ENCODE results near the gene SLC22A31.

DNA sequence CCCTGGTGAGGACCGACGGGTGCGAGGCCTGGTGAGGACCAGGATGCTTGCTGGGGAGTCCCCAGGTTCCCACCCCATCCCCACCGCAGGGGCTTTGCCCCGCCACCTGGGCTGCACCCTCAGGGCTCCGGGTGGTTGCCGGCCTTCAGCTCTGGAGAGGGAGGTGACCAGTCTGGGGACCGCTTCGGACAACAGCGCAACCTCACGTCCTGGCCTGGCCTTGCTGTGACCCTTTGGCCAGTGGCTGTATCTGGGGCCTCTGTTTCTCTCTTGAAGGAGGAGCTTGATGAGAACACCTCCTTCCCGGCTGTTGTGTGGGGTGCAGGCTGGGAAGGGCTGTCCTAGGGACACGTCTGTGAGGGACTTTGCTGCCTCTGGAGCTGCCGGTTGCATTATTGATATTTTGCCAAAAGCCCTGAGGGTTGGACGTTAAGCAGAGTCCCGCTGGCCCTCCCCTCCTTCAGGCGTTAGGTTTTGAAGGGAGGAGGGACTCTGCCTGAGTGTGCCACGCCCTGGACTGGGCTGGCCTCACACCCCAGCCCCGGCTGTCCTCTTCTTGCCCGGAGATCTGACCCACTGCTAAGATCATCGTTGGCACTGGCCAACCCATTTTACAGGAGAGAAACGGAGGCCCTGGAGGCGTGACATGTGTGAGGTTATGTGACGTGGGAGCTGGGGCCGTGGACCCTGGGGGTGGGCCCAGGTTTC, 8.3 kb downstream of the ZFPM1 start:
- PRO-cap = no peak
CAGE:
- cytosol, long polyA plus RNA = no peak
- long polyA plus RNA = no peak
- nucleus, long polyA plus RNA = no peak

GRCh38 chr16:88467777-88468003, 14.6 kb downstream of the ZFPM1 start:
- PRO-cap = no peak
CAGE:
- cytosol, long polyA plus RNA = no peak
- long polyA plus RNA = no peak
- nucleus, long polyA plus RNA = no peak

DNA sequence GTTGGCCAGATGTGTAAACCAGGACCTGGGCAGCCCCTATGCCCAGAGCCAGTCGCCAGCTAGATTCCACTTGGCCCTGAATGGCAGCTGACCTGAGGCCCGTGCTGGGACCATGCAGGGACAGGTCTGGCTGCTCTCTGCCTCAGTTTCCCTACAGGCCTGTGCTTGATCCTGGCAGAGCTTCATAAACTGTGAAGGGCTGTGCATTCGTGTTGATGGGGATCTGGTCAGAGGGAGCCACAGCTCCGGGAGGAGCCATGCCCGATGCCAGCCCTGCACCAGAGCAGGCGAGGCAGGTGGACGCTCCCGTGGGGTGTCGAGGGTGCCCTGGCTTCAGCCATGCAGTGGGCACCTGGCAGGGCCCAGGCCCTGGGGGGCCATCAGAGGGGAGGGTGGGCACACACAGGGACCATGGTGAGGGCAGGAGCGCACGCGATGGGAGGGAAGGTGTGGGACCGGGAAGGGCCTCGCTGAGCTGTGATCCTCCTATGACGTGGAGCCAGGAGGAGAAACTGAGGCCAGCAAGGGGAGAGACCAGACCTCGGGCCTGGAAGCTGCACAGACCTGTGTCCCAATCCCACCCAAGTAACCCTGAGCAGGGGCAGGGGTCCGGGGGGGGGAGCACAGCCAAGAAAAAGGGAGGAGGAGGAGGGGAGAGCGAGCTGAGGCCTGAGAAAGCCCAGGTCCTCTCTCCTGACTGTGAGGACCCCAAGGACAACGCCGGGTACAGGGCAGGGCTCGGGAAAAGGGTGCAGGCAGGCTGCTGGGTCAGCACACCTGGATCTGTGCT, 22.0 kb downstream of the ZFPM1 start:
- PRO-cap = no peak
CAGE:
- cytosol, long polyA plus RNA = no peak
- long polyA plus RNA = no peak
- nucleus, long polyA plus RNA = no peak

GRCh38 chr16:88508436-88508972, 55.4 kb downstream of the ZFPM1 start:
- PRO-cap = no peak
CAGE:
- cytosol, long polyA plus RNA = no peak
- long polyA plus RNA = no peak
- nucleus, long polyA plus RNA = no peak

- PRO-cap = no peak
CAGE:
- cytosol, long polyA plus RNA = no peak
- long polyA plus RNA = no peak
- nucleus, long polyA plus RNA = no peak
These were observed 33.4 kb upstream of the ZC3H18 start for GRCh38 chr16:88536722-88537270.

DNA sequence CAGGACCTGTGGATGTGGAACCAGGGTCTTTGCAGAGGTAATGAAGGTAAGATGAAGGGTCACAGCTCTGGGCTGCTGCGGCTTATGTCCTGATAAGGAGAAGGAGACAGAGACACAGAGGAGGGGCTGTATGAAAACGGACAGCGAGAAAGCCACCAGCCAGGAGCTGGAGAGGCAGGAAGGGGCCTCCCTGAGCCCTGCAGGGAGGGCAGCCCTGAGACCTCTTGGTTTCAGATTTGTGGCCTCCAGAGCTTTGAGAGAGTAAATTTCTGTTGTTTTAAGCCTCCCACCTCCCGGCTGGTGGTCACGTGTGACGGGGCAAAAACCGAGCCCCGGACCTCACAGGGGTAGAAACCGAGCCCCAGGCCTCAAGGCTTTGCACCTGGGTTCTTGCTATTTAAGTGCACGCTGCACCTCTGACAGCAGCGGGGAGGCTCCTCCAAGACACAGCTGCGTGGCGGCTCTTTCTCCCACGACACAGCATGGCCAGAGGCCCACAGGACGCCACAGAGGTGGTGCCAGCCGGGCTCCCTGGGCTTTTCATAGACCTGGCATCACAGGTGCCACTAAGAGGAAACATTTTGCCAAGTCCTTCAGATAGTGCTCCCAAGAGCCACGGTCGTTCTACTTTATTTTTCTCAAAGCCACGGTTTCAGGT, 17.4 kb upstream of the ZC3H18 start:
- PRO-cap = no peak
CAGE:
- cytosol, long polyA plus RNA = no peak
- long polyA plus RNA = no peak
- nucleus, long polyA plus RNA = no peak

DNA sequence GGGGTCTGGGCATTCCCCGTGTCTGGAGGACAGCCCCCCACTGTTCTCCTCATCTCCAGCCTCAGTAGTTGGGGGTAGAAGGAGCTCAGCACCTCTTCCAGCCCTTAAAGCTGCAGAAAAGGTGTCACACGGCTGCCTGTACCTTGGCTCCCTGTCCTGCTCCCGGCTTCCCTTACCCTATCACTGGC, 1.7 kb downstream of the IL17C start:
- PRO-cap = no peak
CAGE:
- cytosol, long polyA plus RNA = no peak
- long polyA plus RNA = no peak
- nucleus, long polyA plus RNA = no peak

GRCh38 chr16:88641924-88642582, 3.7 kb downstream of the IL17C start:
- PRO-cap = no peak
CAGE:
- cytosol, long polyA plus RNA = no peak
- long polyA plus RNA = no peak
- nucleus, long polyA plus RNA = no peak

GRCh38 chr16:88724745-88725231, 18.5 kb downstream of the CTU2 start:
- PRO-cap = no peak
CAGE:
- cytosol, long polyA plus RNA = no peak
- long polyA plus RNA = no peak
- nucleus, long polyA plus RNA = no peak

DNA sequence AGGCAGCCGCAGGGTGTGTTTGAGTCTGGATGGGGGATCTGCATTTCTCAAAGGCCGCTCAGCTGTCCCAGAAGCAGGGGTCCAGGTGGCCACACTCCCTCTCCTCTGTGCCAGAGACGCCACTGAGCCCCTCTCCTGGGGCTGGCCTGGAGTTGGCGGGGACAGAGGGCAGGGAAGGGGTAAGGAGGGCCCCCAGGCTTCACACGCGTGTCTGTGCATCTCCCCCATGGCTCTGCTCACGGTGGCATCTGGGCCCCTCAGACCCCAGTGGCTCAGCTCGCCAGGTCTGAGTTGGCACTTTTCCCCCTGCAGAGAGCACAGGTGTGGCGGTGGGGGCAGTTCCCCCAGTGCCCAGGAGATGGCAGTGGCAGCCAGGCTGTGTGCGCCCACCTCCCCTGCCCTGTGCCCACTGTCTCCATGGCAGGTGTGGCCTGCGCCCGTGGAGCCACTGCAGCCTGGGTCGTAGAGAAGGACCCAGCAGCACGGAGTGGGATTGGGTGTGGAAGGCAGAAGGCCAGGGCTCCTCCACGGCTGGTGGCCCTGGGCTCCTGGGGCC, 4.2 kb upstream of the APRT start:
- PRO-cap = no peak
CAGE:
- cytosol, long polyA plus RNA = no peak
- long polyA plus RNA = no peak
- nucleus, long polyA plus RNA = no peak

DNA sequence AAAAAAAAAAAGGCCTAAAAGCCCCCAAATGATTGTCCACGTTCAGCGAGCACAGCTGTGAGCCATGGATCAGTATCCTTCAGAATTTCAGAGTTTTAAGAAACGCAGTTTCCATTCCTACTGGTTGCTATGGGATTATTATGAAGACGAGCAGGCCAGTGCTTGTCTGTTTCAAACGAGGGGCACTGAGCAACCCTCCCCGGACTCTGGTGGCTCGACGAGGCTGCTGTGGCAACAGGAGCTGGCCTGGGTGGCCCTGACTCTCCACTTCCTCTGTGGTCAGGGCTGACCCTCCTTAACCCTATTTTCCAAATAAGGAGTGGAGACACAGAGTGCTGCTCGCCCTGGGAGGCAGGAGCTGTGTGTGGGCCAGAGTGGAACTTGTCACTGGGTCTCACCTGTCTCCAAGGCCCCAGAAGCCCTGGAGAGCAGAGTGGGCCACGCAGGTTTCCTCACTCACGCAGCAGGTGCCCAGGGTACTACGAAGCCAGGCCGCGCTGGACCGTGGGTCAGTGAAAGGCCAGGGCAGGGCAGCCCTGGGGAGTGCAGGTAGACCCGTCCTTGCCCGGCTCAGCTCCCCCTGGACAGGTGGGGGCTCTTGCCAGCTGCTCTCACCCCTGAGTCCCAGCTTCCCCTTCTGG, 3.4 kb downstream of the GALNS start:
- PRO-cap = no peak
CAGE:
- cytosol, long polyA plus RNA = no peak
- long polyA plus RNA = no peak
- nucleus, long polyA plus RNA = no peak

GRCh38 chr16:89052848-89053283, 40.8 kb upstream of the ACSF3 start:
- PRO-cap = no peak
CAGE:
- cytosol, long polyA plus RNA = no peak
- long polyA plus RNA = no peak
- nucleus, long polyA plus RNA = no peak

DNA sequence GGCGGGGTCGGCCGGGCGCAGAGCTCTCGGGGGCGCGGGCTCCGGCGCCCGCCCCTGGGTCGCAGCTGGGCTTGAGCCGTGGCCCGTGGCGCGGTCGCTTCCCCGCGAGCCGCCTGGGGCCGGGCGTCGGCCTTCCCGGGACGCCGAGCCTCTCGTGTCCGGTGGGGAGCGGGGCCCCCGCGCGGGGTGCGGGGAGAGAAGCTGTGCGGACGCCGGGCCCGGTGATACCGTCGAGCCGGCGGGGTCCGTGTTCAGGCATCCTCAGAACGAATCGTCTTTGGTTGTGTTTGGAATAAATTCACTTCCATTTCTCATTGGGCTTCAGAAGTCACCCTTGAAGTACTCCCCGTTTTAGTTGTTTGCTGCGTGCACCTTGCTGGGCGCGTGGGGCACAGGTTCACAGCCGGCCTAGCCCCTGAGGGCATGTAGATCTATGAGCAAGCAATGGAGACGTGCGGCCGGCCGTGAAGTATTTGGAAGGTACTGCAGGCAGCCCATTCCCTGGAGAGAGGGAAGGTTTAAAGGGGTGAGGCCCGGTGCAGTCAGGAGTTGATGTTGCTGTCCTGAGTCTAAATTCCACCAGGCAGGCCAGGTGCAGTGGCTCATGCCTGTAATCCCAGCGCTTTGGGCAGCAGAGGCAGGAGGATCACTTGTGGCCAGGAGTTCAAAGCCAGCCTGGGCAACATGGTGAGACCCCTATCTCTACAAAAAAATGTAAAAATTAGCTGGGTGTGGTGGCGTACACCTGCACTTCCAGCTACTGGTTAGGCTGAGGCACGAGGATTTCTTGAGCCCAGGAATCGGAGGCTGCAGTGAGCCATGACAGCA, 587 bp downstream of the ACSF3 start:
- PRO-cap = no peak
CAGE:
- cytosol, long polyA plus RNA = no peak
- long polyA plus RNA = no peak
- nucleus, long polyA plus RNA = no peak

- PRO-cap = unidirectional peak, plus-strand start at chr16:89098551
CAGE:
- cytosol, long polyA plus RNA = no peak
- long polyA plus RNA = no peak
- nucleus, long polyA plus RNA = no peak
These were observed 4.8 kb downstream of the ACSF3 start for GRCh38 chr16:89098272-89099119.

- PRO-cap = no peak
CAGE:
- cytosol, long polyA plus RNA = no peak
- long polyA plus RNA = no peak
- nucleus, long polyA plus RNA = no peak
These were observed 17.3 kb upstream of the CDH15 start for GRCh38 chr16:89154157-89154740.

DNA sequence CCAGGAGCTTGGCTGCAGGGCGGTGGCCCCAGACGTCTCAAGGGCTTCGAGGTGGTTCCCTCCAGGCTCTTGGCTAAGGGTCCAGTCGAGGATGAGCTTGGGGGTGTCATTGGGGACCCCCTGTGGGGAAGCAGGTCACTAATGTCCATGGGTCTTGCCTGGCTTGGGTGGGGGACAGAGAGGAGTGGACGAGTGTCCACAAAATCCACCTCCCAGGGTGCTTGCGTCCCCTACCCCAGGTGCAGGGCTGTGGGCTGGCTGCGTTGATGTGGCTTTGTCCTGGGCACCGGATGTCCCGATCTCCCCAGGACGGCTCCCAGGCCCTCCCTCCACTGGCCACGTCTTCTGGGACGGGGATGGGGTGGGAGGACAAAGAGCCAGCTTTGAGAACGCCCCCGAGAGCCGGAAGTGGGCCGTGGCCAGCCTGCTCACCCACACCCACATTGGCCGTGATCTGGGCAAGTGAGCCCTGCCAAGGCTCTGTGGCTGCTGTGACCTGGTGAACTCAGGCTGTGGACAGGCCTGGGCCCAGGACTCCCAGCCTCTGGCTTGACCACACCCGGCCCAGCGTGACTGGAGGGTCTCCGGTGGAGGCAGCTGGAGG, 3.2 kb downstream of the CDH15 start:
- PRO-cap = no peak
CAGE:
- cytosol, long polyA plus RNA = no peak
- long polyA plus RNA = no peak
- nucleus, long polyA plus RNA = no peak

GRCh38 chr16:89199814-89200587, at the start of gene SLC22A31:
Gene SLC22A31, minus strand, starts transcription at chr16:89200537.
- PRO-cap = no peak
CAGE:
- cytosol, long polyA plus RNA = no peak
- long polyA plus RNA = no peak
- nucleus, long polyA plus RNA = no peak

GRCh38 chr16:89276025-89276288, 58.5 kb downstream of the ZNF778 start:
- PRO-cap = no peak
CAGE:
- cytosol, long polyA plus RNA = no peak
- long polyA plus RNA = no peak
- nucleus, long polyA plus RNA = no peak

DNA sequence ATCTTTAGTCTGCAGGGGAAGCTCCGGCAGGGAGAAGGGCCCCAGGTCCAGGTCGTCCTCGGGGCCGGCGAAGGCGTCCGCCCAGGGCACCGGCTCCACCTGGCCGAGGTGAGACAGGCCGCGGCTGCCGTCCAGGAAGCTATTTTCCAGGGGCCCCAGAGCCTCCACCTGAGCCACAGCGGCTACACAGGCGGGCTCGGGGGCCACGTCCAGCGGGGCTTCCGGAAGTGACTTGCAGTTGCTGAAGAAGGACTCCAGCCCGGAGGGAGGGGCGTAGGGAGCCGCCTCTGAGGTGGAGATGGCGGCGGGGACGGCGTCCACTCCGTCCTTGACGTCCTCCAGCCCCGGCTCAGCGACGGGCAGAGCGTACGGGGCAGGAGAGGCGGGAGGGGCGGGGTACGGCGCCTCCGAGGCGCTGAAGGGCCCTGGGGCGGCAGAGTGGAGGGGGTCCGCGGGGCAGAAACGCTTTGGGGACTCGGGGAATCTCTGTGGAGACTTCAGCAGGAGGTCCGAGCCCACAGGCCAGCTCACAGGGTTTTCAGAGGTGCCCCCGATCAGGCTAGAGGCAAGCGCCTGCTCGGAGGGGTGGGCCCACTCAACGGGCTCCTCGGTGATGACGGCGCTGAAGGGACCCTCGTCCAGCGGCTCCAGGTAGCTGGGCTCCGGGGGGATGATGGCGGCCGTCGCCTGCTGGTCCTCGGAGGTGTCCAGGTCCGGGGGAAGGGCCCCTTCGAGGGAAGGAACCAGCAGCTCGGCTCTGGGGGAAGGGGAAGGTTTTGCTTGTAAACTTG, 62.8 kb downstream of the ZNF778 start:
- PRO-cap = no peak
CAGE:
- cytosol, long polyA plus RNA = no peak
- long polyA plus RNA = no peak
- nucleus, long polyA plus RNA = no peak

DNA sequence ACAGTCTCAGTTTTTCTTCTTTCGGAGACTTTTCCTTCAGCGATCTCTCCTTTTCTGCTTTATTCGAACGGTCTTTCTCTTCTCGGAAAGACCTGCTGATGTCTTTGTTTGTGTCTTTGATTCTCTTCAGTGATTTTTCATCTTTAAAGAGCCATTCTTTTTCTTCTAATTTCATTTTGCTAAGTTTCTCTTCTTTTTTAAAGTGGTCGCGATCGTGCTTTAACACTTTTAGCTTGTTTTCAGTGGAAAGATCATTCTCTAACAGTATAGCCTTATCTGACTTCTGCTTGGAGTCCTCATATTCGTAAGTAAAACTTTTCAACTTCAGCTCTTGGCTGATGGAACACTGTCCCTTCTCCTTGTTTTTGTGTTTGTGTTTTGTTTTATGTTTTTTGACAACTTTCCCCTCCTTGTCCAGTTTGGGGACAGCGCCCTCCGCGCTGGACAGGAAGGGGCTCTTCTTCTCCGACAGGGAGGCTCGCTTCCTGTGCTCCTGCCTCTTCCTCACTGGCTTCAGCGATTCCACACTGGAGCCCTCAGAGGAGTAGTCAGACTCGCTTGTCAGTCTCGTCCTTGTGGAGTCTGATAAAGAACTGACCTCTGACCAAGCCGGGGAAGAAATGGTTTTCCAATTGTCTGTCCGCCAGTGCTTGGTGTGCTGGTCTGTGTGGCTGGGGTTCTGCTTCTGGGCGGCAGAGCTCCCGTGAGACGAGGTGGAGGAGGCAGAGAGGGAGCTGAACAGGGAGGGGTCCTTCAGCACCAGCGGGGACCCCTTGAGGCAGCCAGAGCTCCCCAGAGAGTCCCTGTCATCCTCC, 67.0 kb downstream of the ZNF778 start:
- PRO-cap = no peak
CAGE:
- cytosol, long polyA plus RNA = no peak
- long polyA plus RNA = no peak
- nucleus, long polyA plus RNA = no peak